SJSA1 (cell line): ENCODE measurements around the genes GPR142 and CD300C.

DNA sequence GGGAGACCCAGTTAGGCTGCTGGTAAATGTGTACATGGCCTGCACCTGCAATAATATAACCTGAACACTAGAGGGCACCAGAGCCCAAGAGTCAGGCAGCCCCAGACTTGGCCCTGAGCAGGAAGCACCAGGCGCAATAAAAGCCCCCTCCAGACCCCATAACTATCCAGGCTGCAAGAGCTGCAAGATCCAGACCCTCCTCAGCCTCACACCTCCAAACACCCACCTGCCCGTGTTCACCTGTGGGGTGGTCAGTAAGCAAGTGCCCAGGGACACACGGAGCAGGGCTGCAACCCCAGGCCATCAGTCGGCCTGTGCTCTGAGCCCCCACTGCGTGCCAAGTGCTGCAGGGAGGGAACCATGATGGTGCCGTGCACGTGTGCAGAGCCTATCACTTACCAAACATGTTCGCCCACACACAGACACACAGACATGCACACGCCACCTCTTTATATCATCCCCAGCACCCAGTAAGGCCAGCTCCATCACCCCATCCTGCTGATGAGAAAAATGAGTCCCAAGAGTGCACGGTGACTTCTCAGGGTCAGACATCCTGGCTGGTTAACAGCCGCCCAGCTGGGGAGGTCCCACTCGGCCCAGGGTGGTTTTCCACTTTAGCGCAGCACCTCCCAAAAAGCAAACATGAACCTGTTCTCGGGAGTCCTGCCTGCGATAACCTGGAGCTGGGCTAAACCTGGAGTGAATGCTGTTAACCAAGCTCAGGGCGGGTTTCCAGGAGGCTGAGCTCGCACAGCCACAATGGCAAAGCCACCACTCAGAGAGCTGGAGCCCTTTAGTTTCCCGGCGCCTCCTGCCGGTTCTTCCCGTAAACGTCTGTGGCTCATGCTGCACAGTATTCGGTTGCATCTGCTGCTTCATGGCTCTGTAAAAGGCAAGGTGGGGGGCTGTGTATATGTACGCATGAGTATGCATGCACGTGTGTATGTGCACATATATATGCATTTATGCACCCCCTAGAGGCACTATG lies 439.8 kb downstream of the SOX9 start:
- RAMPAGE, long total RNA = no peak

DNA sequence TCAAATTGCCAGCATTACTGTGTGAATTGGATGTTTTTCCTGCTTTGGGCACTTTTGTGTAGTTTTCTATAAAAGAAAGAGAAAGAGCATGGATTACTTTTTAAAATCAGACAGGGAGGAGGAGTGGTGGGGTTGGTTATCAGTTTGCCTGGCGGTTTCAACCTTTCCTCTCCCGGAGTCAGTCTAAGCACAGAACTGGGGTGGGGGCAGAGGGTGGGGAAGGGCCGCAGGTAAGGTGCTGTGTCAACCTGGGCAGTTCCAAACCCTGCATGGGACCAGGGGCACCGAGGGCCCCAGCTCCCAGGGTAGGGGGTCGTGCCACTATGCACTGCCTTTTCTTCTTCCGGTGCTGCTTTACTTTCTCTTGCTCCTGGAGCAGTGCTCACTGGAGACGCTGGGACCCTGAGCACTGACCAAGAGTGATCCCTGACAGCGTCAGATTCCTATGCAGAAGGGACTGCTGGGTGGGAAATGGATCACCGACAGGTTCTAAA lies 469.9 kb downstream of the SOX9 start:
- RAMPAGE, long total RNA = no peak

DNA sequence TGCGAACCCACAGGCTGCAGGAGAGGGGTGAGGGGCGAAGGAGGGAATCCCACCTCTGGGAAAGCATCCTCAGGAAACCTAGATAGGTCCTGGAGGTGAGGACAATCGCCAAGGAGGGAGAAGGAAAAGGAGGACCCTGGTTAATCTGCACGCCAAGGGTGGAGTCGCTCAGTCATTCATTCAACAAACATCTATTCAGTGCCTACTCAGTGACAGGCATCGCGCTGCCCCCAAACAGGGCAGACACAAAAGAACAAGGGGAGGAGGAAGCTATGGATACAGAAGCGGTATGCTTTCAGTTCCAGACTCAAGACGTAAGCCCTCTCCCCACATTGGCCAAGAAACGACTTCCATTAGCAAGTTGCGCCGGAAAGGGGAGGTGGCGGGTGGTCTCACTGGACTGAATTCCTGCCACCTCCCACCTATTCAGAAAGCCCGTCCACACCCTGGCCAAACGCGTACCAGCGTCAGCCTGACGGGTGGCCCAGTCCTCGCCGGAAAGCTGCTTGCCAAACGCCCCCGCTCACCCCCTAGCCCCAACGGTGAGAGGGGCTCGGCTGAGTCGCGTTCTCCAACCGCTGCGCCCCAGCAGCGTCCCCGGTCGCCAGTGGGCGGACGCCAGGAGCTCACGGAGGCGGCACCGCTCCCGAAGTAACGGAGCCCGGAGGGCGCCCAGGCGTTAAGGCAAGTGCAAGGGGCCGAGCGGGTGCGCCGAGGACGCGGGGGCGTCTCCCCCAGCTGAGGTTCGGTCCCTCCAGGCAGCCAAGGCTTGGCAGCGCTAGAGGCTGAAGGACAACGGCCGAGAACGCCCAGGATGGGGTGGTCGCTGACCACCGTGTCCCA lies 470.6 kb downstream of the SOX9 start:
- RAMPAGE, long total RNA = no peak

DNA sequence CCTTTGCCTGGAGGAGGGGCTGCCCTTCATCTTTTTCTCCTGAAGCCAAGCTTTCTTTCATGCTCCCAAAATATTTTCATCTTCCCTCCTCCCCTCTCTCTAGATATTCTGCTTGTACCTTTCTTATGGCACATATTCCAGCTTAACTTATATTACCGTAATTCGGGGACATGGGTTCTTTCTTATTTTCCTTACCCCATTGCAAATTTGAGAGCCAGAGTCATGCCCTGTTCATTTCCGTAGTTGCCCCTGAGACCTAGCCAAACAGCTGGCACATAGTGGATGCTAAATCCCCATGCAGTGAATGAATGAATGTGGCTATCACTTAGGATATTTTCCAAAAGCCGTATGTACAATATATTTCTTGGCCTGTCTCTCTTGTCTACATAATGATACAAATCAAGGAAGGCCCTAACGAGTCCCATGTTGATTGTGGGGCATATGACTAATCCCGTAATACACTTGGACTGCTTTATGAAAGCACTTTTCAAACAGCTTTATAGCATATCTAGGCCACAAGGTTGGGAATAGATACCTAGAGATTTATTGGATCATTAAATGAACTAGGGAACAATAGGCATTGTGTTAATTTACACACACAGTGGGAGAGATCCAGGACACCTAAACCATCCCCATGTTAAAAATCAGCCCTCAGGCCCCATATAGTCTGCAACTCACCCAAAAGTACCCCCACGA lies 478.1 kb downstream of the SLC39A11 start:
- RAMPAGE, long total RNA = no peak

- RAMPAGE, long total RNA = no peak
These were observed 345.1 kb downstream of the SLC39A11 start for GRCh38 chr17:72747257-72747859.

DNA sequence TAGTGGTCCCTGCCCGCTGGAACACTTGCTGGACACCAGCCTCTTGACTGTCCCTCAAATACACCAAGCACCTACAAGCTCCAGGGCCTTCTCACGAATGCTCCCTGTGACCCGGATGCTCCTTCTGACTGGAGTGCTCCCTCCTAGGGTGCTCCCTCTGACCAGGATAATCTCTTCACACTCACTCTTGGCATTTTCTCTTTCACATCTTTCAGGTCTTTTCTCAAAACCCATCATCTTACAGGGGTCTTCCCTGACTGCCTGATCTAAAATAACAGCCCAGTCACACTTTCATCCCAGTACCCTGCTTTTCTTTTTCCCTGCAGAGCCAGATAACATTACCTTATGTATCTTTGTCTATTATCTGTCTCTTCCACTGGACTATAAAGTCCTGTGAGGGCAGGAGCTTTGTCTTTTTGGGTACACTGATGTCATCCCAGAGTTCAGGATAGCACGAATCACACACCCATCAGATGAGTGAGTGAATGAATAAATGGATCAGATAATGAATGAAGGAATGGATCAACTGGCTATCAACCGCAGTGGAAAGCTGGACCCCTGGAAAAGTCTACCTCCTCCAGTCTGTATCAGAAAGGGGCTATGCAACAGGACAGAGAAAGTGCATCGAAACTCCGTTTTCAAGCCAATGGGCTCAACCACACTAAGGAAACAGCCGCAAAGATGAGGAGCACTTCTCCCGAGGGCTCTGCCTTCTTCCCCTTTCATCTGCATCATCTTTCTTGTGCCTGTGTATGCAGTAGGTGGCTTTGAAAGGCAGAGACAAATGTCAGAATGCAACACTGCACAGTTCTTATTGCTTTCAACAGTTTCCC lies 205.6 kb downstream of the SLC39A11 start:
- RAMPAGE, long total RNA = no peak

GRCh38 chr17:73166692-73167585 lies 2.1 kb downstream of the SSTR2 start:
- RAMPAGE, long total RNA = no peak

GRCh38 chr17:73191838-73192451 lies 910 bp upstream of the COG1 start:
- RAMPAGE, long total RNA = no peak

DNA sequence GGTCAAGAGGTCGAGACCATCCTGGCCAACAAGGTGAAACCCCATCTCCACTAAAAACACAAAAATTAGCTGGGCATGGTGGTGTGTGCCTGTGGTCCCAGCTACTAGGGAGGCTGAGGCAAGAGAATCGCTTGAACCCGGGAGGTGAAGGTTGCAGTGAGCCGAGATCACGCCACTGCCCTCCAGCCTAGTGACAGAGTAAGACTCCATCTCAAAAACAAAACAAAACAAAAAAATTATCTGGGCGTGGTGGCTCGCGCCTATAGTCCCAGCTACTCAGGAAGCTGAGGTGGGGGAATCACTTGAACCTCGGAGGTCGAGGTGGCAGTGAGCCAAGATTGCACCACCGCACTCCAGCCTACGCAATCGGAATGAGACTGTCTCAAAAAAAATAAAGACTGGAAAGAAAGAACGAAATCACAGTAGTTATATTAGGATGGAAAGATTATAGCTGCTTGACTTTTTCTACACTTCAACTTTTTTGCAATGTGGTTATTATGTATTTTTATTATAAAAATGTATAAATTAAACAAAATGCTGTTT lies 18.9 kb downstream of the COG1 start:
- RAMPAGE, long total RNA = no peak

DNA sequence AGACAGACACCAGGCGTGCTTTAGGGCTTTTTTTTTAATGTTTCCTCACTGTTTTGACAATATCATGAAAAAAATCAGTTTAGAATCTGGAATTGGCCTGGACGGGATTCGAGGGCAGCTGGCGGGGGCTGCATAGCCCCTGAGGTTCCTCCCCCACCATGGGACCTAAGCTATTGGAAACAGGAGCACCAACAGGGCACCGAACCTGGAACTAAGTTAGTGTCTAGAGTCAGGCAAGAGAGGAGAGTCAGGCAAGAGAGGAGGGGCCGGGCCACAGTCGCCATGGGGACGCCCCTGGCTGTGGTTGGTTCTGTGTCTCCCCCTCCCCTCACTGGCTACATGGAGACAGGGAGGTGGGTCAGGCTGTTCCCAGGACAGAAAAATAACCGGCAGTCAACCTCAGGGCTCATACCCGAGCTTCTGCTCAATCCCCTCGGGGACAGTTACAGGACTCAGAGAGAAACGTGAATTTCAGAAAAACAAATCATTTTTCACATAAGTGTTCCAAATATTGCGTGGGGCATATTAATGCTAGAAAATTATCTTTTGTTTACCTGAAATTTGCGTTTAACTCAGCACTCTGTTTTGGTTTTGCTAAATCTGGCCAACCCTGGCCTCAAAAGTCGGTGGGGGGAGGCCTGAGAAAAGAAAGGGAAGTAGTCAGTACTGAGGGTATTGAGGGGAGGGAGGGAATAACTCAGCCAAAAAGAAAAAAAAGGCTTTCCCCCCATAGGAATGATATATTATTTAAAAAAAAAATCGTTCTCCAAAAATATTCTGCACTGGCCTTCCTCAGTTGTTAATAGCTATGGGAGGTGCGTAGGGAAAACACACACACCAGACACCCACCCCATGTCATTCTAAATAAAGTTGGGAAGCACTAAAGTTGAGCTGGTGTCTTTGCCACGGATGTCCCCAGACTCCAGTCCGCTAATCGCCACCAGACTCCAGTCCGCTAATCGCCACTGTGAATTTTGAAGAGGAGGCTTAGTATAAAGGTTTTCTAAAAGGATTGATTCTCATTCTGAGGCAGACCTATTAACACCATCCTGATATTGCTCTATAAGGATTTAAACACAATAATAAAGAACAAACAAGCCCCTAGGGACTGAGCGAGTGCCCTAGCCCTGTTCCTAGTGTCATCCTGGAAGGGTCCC lies 22.3 kb upstream of the CPSF4L start:
- RAMPAGE, long total RNA = no peak

DNA sequence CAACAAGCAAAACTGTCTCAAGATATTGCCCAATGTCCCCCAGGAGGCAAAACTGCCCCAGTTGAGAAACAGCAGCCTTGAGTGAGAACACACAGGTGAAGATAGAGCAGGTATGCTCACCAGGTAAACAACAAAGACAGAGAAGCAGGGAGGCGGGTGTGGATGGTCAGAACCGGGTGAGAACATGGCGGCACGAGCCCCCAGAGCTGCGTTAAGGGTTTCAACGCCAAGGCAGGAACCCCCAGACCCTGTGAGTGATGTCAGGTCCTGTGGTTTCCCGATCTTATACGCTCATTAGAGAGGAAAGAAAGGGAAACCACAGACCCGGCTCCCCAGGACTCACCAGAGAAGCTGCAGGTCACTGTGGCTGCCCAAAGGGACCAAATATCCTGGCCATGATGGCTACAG lies 21.2 kb downstream of the CDC42EP4 start:
- RAMPAGE, long total RNA = no peak

DNA sequence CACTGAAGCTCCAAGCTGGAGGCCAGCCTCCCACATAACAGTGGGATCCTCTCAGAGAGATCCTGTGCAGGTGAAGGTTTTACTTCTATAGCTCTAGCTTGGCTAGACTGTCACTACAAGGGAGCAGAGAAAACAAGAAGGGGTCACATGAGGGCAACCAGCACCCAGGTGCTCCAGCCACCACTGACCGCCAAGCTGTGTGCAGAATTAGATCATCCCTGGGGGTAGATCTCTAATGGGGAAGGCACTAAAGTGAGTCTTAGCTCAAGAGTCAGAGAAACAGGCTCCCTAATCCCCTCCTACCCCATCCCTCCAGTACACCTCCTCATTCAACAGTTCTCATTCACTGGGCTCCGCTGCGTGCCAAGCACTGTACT lies 13.4 kb downstream of the CDC42EP4 start:
- RAMPAGE, long total RNA = no peak

- RAMPAGE, long total RNA = no peak
These were observed 48.2 kb upstream of the CDC42EP4 start for GRCh38 chr17:73359736-73360607.

DNA sequence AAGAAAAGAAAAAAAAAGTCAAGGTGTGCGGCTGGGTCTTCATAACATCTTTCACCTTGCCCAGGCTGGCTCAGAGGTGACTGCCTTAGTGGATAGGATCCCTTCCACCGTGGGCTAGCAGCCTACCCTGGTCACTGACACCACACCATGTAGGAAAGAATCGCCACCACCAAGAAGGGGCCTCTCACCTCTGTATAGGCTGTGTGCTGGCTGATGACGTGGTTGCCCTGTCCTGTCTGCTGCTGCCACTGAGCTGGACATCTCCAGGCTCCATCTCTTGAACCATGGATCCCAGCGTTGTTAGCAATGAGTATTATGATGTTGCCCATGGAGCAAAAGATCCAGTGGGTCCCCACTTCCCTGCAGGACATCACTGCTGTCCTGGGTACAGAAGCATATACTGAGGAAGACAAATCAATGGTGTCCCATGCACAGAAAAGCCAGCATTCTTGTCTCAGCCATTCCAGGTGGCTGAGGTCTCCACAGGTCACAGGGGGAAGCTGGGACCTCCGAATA lies at the start of gene GPR142:
TSS of gene GPR142 (plus strand) at position 307 of the 516 bp plus-strand sequence.
- RAMPAGE, long total RNA = no peak

GRCh38 chr17:74427411-74427946 lies 4.4 kb upstream of the GPRC5C start:
- RAMPAGE, long total RNA = no peak

DNA sequence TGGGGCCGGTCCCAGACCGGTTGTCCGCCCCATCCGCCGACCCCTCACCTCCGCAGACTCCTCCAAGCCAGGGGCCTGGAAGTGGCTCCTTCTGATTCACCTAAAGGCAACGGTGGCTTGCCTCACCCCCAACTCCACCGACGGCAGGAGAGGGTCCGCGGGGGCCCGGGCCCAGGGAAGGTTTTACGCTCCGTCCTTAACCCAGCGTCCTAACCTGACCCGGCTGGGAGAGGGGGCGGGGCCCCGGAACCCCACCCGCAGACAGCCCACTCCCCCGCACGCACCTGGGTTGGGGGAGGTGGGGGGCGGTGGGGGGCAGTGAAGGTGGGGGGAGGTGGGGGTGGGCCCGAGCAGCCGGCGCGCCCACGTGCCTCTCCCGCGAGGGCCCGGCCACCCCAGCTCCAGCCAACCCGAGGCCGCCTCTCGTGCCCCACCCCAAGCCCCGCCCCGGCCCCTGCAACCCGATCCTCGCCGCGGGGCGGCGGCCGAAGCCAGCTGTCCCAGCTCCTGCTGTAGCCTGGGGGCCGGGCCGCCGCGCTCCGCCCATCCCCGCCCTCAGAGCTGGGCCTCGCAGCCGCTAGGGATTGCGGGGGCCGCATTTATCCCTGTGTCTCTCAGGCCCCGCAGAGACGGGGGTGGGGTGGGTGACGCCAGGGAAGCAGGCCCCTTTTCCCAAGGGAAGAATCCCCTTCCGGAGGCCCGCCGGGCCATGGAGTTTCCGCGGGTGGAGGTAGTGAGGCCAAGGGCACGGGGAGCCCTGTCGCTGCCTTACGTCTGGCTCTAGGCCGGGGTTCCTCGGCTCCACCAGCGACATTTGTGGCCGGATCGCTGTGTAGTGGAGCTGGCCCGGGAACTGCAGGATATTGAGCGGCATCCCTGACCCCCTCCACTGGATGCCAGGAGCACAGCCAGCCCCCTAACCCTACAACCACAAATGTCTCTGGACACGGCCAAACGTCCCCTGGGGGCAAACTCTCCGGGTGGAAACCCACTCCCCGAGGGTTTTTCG lies 12.4 kb upstream of the CD300A start:
- RAMPAGE, long total RNA = no peak

DNA sequence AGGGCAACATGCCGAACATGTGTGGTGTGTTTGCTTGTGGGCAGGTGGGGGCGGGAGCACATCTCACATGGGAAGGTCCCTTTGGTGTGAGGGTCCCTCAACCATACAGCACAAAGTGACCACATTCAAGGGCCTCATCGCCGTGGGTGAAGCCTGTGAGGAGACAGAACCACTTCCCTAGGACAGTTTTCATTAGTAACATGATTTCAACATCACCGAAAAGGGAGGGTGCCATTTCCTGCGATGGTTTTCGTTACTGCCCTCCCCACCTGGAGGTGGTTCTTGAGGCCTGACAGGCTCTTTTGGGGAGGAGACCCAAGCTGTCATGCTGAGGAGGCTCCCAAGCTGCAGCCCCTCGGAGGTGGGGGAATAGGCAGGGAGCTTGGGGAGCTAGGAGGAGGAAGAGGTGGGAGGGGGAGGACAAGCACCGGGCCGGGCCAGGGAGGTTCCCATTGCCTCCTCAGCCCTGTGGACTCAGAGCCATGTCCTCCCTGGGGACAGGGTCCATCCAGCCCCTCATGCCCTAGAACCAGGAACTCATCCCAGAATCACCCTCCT lies 9.5 kb downstream of the CD300LB start:
- RAMPAGE, long total RNA = no peak

GRCh38 chr17:74545752-74546483 lies at the start of gene CD300C:
TSS of gene CD300C (minus strand) at chr17:74546115.
- RAMPAGE, long total RNA = no peak

- RAMPAGE, long total RNA = no peak
These were observed 1.5 kb upstream of the NHERF1 start for GRCh38 chr17:74746812-74747423.

DNA sequence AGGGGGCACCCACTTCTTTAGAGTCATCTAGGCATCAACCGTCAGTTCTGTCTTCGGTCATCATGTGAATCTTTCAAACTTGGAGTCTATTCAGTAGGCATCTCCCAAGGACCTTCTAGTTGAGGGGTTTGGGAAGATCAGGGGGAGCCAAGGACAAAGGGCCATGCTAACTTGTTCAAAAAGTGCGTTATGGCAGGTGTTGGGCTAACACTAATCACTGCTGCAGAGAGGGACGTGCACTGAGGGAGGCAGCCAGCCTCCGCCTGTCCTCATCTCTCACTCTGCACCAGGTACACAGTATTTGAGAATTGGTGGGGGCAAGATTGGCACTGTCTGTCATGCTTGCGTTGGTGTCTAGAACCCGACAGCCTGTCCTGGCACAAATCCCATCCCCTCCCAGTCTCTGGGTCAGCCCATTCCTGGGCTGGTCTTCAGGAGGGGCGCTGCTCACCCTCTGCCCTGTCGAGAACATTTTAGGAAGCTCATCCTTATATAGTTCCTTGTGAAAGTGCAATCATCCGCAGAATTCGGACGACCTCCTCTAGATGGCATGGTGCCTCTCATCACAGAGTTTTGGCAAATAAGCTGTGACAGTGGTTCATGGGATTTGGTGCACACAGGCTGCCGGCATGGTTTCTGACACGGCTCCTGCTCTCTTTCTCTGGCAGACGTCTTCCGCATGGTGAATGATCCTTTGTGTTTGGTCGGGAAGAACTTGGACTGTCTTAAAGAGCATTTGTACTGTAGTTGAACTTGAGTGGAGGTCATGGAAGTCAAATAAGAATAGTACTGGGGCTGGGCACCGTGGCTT lies 34.2 kb downstream of the TMEM104 start:
- RAMPAGE, long total RNA = no peak